Astrocyte (in vitro differentiated cells and primary cell): ENCODE measurements around a stretch of chr18.

GRCh38 chr18:12008850-12009096, 27.5 kb downstream of the IMPA2 start:
- PRO-cap: no peak
- RRBS, 2 experiments: no CpG with 5 or more reads among the region's 2 CpGs

DNA sequence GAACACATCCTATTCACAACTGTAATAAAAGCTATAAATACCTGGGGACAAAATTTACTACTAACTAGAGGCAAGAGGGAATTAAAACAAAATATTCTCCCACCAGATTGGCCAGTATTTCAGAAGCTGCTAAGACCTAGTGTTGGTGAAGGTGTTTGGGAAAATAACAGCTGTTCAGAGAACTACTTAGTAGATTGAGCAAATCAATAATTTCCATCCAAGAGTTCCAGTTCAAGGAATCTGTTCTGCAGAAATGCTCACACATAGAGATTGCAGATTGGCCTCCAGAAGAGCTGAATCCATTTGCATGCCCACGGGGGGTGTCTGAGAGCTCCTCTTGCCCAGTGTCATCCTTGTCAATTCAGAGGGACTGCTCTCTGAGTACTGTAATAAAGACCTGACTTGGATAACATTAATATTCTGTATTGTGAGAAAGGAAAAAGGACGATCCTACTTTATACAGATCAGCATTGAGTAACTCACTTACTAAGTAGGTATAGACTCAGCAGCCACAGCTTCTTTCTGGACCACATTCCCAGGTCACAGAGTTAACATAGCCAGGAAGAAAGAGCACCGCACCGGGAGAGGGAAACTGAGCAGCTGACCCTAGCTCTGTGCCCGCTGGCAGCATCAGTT, 5.6 kb downstream of the TUBB6 start:
- PRO-cap: no peak
- RRBS, 2 experiments: no CpG with 5 or more reads among the region's 5 CpGs

DNA sequence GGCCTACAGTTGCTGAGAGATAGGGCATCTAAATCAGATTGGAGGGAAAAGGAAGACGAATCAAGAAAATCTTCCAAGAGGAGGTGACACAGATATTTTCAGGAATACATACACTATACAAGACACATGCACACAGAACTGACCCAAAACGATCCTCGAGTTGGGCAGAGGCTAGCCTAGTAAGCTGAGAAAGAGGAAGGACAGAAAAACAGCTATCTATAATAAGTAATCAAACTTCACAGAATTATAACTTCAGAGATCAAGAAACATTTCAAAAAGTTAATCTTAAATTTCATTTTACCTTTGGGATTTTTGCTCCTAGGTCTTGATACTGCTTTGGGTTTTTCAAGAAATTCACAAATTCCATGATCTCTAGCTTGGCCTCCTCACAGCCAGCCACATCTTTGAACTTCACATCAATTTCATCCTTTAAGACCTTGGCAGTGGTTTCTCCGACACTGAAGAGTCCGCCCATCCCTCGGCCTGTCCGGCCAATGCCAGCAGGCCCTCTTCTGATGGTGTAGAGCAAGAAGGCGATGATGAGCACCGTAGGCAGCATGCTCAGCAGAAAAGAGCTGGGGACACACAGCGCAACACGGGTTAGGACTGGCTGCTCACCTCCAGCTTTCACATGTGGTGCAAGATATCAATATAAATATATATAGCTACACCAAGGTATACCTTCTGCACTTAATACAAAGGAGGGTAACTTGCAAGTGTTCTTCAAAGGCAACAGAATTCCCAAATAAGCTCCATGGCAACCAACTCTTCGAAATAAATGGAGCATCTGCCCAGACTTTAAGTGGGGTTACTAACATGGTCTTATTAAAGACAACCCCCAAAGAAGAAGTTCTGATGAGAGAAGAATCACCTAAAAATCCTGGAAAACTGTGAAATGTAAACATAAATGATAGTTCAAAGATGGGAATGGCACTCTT, 18.4 kb downstream of the AFG3L2 start:
- PRO-cap: no peak
- RRBS, 2 experiments: no CpG with 5 or more reads among the region's 12 CpGs

- PRO-cap: bidirectional peak, plus-strand start at chr18:12947061, minus-strand start at chr18:12947001; bidirectional peak, plus-strand start at chr18:12948014, minus-strand start at chr18:12947664
- RRBS, 2 experiments: under 1 to 5% methylated on average over 2 of the region's 52 CpGs
Measured at GRCh38 chr18:12946484-12947797, 870 bp upstream of the SEH1L start.

DNA sequence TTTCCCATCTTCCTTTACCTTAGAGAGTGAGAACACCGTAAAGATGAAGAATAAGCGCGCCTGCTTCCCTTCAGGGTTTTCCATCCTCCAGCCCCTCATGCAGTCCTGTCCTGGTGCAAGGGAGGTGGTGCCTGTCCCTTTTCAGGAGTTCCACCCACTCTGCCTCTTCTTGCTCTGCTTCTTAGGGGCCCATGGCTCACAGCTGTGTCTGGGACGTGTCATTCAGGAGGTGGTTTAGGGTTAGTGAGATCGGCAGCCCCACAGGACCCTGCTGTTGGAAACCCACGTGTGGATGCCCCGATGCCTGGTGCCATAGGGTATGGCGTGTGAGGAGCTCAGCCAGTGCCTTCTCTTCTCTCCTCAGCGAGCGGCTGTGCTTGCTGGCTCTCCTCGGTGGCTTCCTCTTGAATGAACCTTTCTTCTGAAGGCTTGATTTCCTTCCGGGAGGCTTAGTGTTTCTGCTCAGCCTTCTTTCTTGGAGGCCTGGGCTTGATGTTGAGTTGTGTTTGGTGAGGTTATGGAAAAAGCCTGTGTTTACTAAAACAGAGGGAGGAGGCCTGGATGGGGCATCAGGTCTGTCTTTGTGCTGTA, 55.2 kb downstream of the LDLRAD4 start:
- PRO-cap: no peak
- RRBS, 2 experiments: no CpG with 5 or more reads among the region's 12 CpGs

- PRO-cap: no peak
- RRBS, 2 experiments: no CpG with 5 or more reads among the region's 22 CpGs
Measured at GRCh38 chr18:13284559-13285317, 66.2 kb downstream of the LDLRAD4 start.

DNA sequence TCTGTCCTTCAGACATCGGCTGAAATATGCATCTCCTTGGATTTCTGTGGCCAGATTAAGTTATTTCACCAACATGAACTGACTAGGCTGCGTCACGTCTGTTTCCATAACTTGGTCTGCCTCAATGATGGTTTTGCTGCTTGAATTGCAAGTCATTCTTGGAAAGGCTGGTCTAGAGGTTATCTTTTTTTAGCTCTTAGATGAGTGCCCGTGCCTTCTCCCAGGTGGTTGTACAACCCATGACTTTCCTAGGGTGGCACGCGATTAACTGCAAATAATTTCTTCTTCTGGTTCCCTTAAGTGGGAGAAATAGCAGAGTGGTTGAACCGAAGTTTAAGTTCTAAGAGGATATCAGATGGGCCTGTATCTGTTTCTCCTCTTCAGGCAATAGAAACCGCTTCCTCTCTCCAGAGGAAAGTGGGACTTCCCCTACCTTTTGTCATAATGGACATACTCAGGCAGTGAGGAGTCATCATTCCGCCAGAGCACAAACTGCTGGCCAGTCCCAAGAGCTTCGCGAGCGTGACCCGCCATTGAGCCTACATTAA, 158.7 kb downstream of the LDLRAD4 start:
- PRO-cap: no peak
- RRBS, 2 experiments: no CpG with 5 or more reads among the region's 13 CpGs

DNA sequence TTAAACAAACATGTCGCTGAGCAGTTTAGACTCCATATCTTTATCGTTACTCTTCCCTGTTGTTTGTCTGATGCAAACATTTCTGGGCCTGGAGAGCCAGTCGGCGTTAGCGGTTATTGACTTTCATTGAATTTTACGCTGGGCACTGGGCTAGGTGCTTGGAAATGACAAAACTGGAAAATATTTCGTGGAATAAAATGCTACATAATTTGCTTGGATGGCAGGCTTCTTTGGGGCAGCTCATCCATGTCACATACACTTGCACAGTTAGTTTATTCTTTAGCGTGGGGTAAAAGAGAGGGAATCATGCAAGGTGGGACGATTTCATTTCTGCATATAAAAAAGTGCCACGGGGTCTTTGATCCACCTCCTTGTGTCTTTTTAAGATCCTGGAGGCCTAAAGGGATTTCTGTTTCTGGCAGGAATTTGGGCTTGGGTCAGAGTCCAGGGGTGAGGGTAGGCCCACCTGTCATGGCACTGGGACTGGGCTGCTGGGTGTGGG, 181.5 kb downstream of the LDLRAD4 start:
- PRO-cap: no peak
- RRBS, 2 experiments: no CpG with 5 or more reads among the region's 10 CpGs

DNA sequence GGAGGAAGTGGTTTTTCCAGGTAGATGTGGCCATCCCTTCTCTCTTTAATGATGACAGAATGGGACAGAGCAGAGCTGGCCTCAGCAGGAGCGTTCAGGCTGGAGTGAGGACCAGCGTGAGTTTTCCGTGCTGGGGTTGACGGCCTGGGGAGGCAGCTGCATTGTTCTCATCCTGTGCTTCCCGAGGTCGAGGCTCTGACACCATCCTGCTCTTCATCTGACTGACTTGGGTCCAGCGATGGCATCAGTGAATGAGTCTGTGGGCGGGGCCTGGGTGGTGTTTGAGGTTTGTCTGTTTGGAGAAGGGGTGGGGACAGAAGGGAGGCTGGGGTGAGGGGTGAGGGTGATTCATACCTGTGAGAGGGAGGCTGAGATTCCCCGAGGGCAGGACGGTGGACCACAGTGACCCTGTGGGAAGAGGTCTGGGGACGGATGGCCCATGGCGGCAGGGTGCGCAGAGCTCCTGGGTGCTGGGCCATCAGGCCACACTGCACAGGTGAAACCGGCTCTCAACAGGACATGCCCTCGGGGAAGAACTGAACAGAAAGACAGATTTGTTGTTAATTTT, 207.1 kb downstream of the LDLRAD4 start:
- PRO-cap: no peak
- RRBS, 2 experiments: no CpG with 5 or more reads among the region's 15 CpGs

- PRO-cap: no peak
- RRBS, 2 experiments: no CpG with 5 or more reads among the region's 18 CpGs
Measured at GRCh38 chr18:13437766-13438679, 219.5 kb downstream of the LDLRAD4 start.

DNA sequence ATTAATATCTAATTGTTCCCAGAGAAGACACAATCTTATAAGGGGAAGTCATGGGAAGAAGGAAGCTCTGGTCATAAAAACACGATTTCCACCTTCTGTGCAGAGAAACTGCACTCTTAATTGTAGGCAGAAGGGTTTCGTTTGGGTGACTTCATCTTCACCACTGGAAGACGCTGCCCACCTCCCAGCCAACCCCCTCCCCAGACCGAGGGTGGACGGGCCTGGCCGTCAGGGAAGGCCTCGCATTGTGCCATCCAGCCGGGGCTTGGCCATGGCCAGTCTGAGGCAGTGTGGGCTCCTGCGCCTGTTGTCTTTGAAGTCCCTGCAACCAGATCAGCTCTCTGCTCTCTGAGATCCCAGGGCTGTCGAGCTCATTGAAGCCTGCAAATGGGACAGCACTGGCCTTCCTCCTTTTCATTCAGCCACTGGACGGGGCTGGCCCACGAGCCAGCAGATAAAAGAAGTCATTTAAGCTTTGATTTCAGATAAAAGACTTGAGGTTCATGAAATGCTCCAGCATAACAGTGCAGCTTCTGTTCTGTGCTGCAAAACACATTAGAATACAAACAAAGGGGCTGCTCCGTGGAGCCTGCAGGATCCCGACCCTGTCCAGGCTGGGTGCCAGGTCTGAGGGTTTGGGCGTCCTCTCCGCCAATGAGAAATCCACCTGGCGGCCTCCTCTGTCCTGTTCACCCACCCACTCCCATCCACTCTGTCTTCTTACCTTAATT, 253.5 kb downstream of the LDLRAD4 start:
- PRO-cap: no peak
- RRBS, 2 experiments: no CpG with 5 or more reads among the region's 17 CpGs

DNA sequence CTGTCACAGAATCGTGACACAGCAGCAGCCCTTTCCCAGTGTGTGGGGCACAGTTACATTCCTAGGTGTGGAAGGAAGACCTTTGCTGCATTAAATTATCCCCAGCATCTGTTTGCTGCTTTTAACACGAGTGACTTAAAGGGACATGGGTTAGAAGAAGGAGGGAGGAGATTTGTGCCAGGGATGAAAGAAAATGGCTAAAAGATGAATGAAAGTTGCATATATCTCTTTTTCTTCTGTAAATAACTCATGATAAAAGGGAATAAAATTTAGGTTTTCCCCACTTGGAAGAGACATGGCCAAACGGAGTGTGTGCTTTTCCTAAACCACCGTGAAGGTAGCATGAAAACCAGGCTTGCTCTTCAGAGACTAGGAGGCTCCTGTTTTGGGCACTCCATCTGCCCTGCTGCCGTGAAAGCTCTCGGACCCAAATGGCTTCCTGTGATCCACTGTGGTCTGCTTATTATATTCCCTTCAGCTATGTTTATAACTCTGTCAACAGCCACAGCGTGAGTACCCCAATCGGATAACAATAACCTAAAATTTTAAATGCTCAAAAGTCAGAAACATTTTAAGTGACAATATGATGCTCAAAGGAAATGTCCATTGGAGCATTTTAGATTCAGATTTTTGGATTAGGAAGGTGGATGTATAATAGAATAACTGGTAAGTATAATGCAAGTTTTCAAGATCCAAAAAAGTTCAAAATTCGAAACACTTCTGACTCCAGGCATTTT, 236.5 kb downstream of the FAM210A start:
- PRO-cap: no peak
- RRBS, 2 experiments: no CpG with 5 or more reads among the region's 9 CpGs

- PRO-cap: no peak
- RRBS, 2 experiments: no CpG with 5 or more reads among the region's 5 CpGs
Measured at GRCh38 chr18:13547777-13548600, 178.4 kb downstream of the FAM210A start.

GRCh38 chr18:13564971-13565775, 161.2 kb downstream of the FAM210A start:
- PRO-cap: no peak
- RRBS, 2 experiments: no CpG with 5 or more reads among the region's 21 CpGs

DNA sequence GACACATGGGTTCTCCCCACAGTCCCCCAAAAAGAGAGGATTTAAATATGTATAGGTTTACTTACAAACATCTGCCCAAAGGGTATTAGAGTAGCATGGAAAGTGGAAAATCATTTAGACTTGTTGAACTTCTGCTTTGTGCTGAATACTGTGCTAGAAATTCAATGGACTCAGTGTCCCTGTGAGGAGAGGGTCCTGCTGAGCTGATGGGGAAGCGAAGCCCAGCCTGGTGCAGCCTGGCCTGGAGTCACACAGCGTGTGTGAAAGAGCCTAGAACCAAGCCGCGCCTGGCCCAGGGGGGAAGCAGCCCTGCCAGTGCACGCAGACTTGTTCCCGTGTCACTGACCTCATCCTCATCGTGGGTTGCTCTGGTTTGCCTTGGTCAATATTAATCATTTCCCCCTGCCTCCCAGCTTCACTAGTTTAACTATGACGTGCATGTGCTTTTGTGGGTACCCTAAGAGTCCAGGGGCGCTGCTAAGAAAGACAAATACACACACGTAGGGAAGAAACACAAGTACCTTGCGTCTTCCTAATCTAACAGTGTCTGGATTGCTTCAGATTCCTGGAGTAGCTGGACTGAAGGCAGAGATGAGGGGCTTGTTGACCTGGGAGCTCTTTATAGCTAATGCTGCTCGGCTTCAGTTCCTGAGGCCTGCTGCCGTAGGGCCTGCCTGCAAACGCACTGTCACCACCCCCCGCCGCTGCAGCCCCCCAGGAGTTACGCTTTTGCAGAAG, 159.4 kb downstream of the FAM210A start:
- PRO-cap: no peak
- RRBS, 2 experiments: no CpG with 5 or more reads among the region's 17 CpGs

GRCh38 chr18:13578467-13578819, 147.9 kb downstream of the FAM210A start:
- PRO-cap: no peak
- RRBS, 2 experiments: no CpG with 5 or more reads among the region's 5 CpGs

DNA sequence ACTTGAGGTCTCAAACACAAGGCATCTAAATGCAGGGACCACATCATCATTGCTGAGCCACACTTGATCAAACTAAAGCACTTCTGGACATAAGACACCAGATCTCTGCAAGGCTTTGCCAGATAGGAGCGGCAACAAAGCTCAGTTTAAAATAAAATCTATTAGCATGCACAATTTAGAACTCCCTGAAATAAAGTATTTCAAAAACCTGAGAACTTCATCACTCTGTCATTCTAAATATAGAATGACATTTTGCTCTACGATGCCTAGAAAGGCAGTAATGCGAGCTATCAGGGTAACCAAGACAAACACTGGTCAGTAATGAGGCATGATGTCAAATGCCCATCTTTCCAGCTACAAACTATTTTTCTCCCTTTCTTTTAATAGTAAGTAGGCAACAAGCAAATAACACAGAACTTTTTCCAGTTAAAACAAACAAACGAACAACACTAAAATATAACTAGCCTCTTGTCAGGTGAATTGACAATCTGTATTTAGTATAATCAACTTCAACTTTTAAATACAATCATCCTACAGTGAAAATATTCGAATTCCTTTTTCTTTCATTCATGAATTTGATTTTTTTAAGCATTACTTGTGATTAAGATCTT, 47.4 kb downstream of the FAM210A start:
- PRO-cap: no peak
- RRBS, 2 experiments: no CpG with 5 or more reads among the region's 5 CpGs

DNA sequence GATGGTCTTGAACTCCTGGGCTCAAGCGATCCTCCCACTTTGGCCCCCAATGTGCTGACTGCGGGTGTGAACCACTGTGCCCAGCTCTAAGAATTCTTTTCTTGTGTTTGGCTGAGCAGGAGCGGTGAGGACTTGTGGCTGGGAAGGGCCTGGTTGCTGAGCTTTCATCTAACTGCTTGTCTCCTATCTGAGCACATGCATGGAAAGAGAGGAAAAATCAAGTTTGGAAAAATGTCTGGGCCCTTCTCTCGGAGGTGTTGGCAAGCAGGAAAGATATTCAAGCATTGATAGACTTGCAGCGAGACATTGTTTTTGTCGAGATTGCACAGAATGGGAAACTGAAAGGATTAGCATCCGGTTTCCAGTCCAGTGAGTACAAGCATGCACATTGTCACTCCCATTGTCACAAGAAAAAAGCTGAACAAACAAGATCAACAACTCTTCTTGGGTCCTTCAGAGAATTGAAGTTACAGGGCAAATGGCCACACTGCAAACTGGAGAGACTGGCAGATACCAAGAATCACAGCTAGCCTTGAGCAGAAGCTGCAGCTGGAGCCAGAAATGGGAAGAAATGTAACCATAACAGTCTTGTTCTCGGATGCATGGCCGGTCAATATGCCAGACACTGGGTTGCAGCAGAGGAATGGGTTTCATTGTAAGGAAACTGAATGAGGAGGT, 19.7 kb upstream of the MC5R start:
- PRO-cap: no peak
- RRBS, 2 experiments: no CpG with 5 or more reads among the region's 9 CpGs

DNA sequence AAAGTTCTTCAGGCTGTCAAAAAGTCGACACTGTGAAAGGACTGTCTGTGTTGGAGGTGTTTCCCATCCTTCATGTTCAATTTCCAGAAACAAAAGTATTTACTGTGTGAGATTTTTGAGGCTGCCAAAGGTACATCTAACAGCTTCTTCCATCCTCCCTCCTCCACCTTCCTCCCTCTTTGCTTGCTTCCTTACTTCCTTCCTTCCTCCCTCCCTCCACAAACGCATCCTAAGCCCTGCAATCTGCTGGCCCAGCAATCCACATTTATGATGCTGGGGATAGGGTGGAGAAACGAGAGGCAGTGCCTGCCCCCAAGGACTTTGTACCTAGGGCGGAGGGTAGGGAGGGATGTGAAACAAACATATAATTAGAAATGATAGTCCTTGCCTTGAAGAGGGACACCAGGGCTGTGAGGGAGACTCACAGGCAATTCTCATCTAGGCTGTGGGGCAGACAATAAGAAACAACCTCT, 188.3 kb downstream of the ANKRD30B start:
- PRO-cap: no peak
- RRBS, 2 experiments: no CpG with 5 or more reads among the region's 4 CpGs

DNA sequence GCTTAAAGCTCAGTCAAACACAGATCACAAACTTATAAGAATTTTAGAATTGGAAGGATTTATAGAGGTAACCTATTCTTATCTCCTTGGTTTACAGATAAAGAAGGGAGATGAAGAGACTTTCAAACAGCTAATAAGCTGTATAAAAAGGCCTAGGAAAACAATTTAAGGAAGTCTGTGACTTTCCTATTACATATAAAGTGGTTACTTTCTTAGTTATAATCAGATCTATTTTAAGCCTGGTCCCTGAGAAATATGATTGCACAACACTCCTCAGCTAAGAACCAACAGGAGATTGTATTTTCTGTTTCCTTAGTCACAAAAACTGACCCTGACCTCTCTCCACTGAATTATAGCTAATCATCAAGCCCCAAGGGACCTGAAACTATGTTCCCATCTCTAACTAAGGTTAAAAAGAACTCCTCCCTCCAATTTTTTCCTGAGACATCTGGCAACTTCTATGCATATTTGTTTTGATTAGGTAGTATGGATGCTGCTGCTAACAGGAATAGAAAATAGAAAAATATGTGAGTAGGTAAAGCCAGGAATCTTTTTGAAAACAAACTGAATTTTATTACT, 106.9 kb downstream of the ROCK1 start:
- PRO-cap: no peak